ENCODE data around the genes TNFRSF4 and SDF4.

GRCh38 chr1:789843-790419 is 103.5 kb upstream of the OR4F16 start:
- PRO-cap = no peak

- PRO-cap = no peak
These were observed 107.2 kb upstream of the OR4F16 start for GRCh38 chr1:793643-794046.

GRCh38 chr1:875772-876006 is 48.0 kb upstream of the SAMD11 start:
- PRO-cap = no peak

DNA sequence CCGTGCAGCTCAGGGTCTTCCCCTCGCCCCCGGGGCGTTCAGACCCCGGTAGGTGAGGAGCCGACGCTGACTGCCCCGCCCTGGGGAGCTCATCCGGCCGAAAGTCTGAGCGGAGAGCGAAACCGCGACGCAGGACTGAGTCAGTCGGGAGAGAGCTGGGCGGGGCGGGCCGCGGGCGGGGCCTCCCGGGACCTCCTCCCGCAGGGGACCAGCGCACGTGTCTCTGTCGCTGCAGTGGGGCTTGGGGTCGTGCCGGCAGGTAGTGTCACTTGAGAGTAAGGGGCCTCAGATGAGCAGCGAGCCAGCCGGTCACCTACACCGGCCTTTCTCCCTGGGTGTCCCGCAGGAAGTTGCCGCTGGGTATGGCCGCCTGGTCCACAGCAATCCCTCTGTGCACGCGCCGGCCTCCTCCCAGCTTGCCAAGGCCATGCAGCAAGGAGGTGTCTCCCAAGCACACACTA is 620 bp downstream of the PLEKHN1 start:
- PRO-cap = unidirectional peak, minus-strand start at position 107 of the sequence; bidirectional peak, plus-strand start at position 150 of the sequence, minus-strand start at position 107 of the sequence

GRCh38 chr1:1032868-1033625 is 13.1 kb downstream of the AGRN start:
- PRO-cap = no peak

GRCh38 chr1:1040610-1041506 is 20.9 kb downstream of the AGRN start:
- PRO-cap = bidirectional peak, plus-strand start at chr1:1041028, minus-strand start at chr1:1040814

- PRO-cap = no peak
These were observed 25.1 kb downstream of the RNF223 start for GRCh38 chr1:1048804-1049547.

DNA sequence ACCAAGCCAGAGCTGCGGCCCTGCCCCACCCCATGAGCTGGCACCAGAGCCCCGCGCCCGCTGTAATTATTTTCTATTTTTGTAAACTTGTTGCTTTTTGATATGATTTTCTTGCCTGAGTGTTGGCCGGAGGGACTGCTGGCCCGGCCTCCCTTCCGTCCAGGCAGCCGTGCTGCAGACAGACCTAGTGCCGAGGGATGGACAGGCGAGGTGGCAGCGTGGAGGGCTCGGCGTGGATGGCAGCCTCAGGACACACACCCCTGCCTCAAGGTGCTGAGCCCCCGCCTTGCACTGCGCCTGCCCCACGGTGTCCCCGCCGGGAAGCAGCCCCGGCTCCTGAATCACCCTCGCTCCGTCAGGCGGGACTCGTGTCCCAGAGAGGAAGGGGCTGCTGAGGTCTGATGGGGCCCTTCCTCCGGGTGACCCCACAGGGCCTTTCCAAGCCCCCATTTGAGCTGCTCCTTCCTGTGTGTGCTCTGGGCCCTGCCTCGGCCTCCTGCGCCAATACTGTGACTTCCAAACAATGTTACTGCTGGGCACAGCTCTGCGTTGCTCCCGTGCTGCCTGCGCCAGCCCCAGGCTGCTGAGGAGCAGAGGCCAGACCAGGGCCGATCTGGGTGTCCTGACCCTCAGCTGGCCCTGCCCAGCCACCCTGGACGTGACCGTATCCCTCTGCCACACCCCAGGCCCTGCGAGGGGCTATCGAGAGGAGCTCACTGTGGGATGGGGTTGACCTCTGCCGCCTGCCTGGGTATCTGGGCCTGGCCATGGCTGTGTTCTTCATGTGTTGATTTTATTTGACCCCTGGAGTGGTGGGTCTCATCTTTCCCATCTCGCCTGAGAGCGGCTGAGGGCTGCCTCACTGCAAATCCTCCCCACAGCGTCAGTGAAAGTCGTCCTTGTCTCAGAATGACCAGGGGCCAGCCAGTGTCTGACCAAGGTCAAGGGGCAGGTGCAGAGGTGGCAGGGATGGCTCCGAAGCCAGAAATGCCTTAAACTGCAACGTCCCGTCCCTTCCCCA is 18.9 kb downstream of the RNF223 start:
- PRO-cap = no peak

GRCh38 chr1:1067166-1068157 is 6.6 kb downstream of the RNF223 start:
- PRO-cap = no peak

DNA sequence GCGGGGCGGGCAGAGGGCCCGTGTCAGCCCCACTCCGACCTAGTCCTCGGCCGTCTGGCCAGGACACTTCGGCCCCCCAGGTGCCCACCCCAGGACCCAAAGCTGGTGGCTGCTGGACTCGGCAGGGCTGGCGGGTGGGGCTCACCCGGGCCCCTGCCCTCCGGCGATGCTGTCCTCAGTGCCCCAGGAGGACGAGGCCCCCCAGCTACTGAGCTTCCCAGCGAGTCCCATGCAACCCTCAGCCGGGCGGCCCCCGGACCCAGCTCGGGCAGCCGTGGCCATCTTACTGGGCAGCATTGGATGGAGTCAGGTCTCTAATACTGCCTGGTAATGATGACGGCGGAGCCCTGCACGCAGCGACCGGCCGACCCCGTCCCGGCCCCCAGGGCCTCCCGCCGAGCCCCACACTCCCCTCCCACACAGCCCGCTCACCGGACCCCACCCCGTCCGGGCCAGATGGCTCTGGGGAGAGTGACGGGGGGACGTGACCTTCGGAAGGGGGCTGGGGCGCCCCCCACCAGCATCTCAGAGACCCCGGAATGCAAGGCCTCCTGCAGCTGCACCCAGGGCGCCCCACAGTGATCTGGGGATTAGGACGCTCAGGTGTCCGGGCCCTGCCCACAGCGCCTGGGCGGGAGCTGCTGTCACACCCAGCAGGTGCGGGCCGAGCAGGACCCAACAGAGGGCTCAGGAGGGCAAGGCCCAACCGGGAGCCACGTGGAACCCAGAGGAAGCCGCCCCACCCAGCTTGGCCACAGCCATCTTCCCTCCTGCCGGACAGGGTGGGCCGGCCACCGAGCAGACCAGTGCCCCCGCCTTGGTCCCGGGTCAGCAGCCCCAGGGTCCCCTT is 6.6 kb upstream of the TTLL10 start:
- PRO-cap = unidirectional peak, plus-strand start at position 315 of the sequence; unidirectional peak, minus-strand start at position 585 of the sequence

DNA sequence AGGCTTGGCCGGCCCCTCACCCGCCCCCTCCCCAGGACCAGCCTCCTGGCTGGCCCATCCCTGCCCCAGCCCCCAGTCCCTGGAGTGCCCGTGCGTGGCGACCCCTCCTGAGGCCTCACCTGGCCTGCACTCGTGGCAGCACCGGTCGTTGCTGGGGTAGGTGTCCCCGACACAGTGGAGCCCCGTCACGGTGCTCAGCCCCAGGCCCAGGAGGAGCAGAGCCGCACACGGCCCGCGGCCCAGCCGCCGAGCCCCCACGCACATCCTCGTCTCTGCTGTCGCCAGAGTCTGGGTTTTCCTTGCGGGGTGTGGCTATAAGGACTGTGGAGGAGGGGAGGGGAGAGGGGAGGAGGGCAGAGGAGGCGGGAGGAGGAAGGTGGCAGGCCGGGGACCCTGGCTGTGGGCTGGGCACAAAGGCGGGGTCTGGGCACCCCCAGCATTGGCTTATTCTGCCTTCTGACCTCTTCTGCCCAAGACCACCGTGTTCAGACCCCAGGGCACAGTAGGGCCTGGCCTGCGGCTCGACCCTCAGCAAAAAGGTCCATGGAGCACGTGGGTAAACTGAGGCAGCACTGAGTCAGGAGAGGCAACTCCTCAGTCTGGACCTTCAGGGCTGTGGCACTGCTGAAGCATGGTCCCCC is at the start of gene TNFRSF4:
TNFRSF4 (minus strand) TSS at position 290 of the 641 bp plus-strand sequence.
- PRO-cap = no peak

DNA sequence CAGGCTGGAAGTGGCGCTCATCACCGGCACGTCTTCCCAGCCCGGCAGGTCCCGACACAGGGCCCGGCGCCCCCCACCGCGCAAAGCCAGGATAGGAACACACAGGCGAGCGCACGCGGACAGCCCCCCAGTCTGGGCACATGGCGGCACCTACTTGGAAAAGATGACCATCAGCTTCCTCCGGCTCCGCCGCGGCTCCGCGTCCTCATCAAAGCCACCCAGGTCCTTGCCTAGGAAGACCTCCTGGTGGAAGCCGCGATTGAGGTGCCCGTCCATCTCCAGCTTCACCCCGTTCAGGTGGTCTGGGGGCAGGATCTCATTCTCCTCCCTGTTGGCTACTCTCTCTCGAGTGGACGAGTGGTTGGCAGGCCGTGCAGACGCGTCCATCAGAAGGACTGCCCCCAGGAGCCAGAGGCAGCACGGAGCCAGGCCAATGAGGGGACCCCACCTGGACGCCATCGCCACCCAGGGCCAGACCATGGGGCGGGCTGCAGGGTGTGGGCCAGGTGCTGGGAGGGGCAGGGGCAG is 3.4 kb downstream of the SDF4 start:
- PRO-cap = no peak

GRCh38 chr1:1231077-1232099 is at the start of gene SDF4:
TSS of gene SDF4 (minus strand) at chr1:1232001.
- PRO-cap = unidirectional peak, minus-strand start at chr1:1231732; unidirectional peak, minus-strand start at chr1:1231897; bidirectional peak, plus-strand start at chr1:1232248, minus-strand start at chr1:1232045

DNA sequence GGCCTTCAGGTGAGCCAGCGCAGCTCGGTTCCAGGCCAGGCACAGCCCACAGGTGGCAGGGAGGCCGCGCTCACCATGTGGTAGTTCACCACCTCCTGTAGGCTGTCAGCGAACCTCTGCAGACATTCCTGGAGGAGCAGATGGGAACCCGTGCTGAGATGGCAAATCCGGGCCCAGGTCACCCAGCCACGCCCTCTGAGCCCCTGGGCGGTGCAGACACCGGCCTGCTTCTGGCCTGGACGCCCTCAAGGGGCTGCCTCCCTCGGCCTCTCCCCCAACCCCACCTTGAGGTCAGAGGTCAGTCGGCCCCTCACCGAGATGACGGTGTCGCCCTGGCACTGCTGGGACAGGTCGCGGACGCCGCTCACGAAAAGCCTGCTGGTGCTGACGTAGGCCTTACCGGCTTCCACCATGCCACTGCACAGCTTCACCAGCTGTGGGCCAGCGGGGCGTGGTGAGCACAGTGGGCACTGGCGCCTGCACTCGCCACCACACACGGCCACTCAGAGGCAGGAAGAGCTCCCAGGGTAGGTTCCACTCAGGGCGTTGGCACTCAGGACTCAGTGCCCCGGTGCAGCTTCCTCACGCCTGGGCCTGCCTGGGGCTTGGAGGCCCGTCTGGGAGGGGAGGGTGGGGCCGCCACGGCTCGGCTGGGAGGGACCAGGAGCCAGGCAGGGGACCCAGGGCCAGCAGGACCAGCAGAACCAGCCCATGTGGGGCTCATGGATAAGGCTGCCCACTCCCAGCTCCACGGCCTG is 4.7 kb downstream of the ACAP3 start:
- PRO-cap = no peak

DNA sequence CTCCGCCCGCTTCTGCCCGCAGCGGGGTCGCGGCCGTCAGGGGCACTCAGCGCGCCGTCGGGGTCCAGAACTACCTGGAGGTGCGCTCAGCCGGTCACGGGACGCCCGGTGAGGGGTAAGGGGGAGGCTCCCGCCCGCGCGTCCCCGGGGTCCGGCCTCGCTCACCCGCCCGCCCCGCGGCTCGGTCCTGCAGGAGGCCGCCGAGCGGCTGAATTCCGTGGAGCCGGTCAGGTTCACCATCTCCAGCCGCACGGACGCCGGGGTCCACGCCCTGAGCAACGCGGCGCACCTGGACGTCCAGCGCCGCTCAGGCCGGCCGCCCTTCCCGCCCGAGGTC is 464 bp downstream of the PUSL1 start:
- PRO-cap = no peak

DNA sequence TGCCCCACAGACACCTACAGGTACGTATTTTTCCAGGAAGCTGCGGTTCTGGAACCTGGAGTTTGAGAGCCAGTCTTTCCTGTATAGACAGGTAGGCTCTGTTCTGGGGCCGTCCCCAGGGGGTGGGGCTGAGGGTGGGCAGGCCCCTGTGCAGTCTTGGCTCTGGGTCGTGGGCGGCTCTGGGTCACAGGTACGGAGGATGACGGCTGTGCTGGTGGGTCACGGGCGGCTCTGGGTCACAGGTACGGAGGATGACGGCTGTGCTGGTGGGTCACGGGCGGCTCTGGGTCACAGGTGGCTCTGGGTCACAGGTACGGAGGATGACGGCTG is 2.2 kb downstream of the PUSL1 start:
- PRO-cap = no peak

- PRO-cap = no peak
These were observed 3.6 kb upstream of the DVL1 start for GRCh38 chr1:1352658-1353453.

- PRO-cap = no peak
These were observed 3.6 kb downstream of the MXRA8 start for GRCh38 chr1:1354581-1355382.

GRCh38 chr1:1409828-1410212 is 2.7 kb upstream of the MRPL20 start:
- PRO-cap = no peak

GRCh38 chr1:1417881-1418686 is 3.0 kb downstream of the ANKRD65 start:
- PRO-cap = no peak

All from duodenum (tissue), 1 donor.